GM06990 (cell line): ENCODE measurements around a stretch of chr9.

- RRBS, result no CpG with 5 or more reads among the region's 11 CpGs
Observed at GRCh38 chr9:97923710-97924626, 1.7 kb upstream of the TRMO start.

GRCh38 chr9:97982164-97982831, 843 bp upstream of the ANP32B start:
- RRBS, result no CpG with 5 or more reads among the region's 25 CpGs

DNA sequence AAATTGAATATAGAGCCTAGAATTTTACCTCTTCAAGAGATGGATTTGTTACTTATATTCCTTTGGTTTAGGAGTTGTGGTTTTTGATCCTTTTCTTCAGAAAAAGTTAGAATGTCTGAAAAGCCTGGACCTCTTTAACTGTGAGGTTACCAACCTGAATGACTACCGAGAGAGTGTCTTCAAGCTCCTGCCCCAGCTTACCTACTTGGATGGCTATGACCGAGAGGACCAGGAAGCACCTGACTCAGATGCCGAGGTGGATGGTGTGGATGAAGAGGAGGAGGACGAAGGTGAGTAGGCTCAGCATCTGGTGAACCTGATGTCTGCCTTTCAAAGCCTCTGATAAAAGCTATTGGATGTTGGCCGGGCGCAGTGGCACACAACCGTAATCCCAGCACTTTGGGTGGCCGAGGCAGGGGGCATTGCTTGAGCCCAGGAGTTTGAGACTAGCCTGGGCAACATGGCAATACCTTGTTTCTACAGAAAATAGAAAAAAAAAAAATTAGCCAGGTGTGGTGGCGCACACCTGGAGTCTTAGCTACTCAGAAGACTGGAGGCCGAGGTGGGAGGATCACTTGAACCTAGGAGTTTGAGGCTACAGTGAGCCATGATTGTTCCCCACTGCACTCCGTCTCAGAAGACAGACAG, 21.8 kb downstream of the ANP32B start:
- RRBS, result no CpG with 5 or more reads among the region's 11 CpGs

DNA sequence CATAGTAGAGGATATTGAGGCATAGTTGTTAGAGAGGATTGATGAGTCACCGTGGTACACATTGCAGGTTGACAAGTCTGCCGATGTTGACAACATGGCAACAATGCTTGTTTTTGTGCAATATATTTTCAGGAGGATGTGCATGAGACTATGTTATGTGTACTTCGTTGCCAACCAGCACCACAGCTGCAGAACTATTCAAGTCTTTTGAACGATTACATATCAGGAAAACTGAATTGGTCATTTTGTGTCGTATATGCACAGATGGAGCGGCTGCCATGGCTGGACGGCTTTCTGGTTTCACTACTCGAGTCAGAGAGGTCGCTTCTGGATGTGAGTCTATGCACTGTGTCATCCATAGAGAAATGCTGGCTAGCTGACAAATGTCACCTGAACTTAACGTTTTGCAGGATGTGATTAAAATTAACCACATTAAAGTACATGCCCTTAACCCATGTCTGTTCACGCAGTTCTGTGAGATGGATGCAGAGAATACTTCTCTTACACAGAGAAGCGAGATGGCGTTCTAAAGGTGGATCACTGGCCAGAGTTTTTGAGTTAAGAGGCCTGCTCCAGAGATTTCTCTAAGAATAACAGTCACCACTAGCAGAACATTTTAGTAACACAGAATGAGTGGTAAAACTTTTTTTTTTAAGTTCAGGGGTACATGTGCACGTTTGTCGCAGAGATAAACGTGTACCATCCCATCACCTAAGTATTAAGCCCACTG, 24.4 kb downstream of the ANP32B start:
- RRBS, result no CpG with 5 or more reads among the region's 16 CpGs

DNA sequence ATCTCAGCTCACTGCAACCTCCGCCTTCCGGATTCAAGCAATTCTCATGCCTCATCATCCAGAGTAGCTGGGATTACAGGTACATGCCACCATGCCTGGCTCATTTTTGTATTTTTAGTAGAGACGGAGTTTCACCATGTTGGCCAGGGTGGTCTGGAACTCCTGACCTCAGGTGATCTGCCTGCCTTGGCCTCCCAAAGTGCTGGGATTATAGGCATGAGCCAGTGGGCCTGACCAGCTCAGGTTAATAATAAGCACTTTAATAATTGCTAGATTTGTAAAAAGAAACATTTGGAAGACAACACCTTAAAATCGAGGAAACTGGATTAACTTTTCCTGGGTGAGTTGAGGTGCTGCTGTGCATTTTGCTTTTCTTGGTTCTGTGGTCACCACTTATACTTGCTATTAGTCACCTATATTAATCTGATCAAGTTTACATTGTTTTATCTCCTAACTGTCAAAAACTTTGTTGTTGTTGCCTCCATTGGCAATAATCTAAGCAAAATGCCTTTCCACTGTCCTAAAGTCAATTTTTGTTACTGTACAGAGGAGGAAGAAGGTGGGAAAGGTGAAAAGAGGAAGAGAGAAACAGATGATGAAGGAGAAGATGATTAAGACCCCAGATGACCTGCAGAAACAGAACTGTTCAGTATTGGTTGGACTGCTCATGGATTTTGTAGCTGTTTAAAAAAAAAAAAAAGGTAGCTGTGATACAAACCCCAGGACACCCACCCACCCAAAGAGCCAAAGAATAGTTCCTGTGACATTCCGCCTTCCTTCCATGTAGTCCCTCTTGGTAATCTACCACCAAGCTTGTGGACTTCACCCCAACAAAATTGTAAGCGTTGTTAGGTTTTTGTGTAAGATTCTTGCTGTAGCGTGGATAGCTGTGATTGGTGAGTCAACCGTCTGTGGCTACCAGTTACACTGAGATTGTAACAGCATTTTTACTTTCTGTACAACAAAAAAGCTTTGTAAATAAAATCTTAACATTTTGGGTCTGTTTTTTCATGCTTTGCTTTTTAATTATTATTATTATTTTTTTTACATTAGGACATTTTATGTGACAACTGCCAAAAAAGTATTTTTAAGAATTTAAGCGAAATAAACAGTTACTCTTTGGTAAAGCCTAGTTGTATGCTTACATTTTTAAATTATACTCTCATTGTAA, 32.1 kb downstream of the ANP32B start:
- RRBS, result no CpG with 5 or more reads among the region's 9 CpGs

- RRBS, result no CpG with 5 or more reads among the region's 14 CpGs
Observed at GRCh38 chr9:98092445-98093003, 26.5 kb downstream of the TRIM14 start.

- RRBS, result no CpG with 5 or more reads among the region's 2 CpGs
Observed at GRCh38 chr9:98104335-98104570, 14.8 kb downstream of the TRIM14 start.

DNA sequence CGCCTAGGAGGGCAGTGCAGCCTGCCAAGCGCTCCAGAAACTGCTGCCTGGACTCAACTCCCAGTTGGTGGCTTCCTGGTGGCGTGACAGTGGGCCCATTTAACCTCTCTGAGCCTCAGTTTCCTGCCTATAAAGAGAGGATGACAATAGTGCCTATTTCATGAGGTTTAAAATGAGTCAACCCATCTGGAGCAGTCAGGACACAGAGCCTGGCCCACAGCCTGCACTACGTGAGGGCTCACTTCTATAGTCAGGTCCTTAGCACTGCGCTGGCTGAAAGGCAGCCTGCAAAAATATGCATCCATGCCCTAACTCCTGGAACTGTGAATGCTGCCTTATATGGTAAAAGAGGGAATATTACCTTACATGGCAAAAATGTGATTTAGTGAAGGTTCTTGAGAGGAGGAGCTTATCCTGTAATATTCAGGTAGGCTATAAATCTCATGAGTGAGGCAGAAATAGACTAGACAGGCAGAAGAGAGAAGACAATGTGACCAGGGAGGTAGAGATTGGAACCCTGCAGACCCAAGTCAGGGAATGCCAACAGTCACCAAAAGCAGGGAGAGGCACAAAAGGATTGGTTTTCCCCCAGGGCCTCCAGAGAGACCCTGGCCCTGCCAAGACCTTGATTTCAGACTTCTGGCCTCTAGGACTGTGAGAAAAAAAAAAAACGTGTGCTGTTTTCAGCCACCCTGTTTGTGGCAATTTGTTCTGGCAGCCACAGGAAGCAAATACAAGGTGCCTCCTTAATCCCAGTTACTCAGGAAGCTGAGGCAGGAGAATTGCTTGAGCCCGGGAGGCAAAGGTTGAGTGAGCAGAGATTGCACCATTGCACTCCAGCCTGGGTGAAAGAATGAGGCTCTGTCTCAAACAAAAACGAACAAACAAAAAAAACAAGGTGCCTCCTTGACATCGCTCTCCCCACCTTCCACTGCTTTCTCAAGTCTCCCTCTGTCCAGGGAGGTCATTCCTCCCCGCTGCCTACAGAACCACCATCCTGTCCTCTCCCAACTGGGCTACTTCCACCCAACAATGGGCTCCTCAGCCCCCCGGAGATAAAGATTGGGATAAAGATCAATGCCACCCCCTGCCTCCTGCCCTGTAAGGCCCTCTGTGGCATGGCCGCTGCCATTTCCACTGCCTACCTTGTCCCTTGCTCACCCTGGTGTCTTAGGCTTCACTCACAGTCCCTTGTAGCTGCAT, 98.2 kb downstream of the GABBR2 start:
- RRBS, result no CpG with 5 or more reads among the region's 12 CpGs

DNA sequence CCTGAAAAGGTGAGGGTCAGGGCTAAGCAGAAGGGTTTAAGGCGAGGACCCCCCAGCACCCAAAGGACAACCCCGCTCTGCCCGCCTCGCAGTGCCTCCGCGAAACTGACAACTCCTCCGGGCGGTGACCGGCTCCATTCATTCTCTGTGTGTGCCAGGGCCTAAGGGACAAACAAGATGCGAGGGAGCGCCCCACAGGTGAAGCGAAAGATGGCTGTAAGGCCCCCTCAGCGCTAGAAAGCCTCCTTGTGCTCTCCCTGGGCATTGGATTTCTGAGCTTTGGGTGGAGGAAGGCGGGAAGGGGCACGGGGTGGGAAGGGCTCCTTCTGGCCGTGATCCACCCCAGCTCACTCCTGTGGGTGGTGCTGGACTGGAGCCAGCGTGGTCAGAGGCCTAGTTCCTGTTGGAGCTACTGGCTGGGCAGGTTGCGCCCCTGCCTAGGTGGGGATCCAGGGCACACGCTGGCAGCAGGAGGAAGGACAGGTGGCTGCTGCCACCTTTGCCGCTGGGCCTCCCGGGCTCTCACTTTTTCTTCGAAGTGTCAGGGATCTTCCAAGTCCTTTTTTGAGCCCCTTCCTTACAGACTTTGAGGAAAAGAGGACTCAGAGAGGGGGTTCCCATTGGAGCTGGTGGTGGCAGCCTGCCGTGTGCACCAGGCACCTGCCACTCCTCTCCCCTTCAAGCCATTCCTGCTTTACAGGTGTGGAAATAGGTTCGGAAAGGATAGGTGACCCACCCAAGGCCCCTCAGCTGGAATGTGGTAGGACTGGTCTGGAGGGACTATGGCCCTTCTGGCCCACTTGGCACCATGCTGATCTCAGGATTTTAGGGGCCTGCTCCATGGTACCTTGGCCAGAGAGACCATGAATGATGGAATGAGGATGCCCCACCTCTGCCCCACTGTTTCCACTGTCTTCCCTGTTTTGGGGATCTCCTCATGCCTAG, 1.1 kb downstream of the GALNT12 start:
- RRBS, result no CpG with 5 or more reads among the region's 24 CpGs

GRCh38 chr9:98810260-98810809, 2.9 kb downstream of the GALNT12 start:
- RRBS, result no CpG with 5 or more reads among the region's 2 CpGs

- RRBS, result no CpG with 5 or more reads among the region's 3 CpGs
Observed at GRCh38 chr9:98882242-98882744, 61.4 kb upstream of the COL15A1 start.

DNA sequence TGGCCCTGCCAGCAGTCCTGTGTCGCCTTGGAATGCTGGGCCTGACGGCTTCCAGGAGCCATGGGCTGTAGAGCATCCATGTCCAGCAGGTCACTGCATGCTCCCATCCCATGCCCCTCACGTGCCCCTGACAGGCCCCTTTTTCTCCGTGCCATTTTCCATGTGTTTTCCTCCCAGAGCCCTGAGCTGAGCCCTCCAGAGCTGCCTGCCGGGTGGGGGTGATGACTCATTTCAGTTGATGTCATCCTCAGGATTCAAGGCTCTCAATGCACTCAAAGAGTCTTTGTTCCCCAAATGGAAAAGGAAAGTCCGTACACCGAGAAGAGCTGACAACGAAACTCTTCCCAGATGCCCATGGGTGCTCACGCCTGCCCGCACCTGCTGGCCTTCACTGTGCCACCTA, 27.4 kb downstream of the COL15A1 start:
- RRBS, result no CpG with 5 or more reads among the region's 10 CpGs

DNA sequence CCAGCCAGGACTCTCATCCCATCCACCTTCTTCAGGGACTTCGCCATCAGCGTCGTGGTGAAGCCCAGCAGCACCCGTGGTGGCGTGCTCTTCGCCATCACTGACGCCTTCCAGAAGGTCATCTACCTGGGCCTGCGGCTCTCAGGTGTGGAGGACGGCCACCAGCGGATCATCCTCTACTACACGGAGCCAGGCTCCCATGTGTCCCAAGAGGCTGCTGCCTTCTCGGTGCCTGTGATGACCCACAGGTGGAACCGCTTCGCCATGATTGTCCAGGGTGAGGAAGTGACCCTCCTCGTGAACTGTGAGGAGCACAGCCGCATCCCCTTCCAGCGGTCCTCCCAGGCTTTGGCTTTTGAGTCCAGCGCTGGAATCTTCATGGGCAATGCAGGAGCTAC, 42.0 kb downstream of the COL15A1 start:
- RRBS, result no CpG with 5 or more reads among the region's 18 CpGs

DNA sequence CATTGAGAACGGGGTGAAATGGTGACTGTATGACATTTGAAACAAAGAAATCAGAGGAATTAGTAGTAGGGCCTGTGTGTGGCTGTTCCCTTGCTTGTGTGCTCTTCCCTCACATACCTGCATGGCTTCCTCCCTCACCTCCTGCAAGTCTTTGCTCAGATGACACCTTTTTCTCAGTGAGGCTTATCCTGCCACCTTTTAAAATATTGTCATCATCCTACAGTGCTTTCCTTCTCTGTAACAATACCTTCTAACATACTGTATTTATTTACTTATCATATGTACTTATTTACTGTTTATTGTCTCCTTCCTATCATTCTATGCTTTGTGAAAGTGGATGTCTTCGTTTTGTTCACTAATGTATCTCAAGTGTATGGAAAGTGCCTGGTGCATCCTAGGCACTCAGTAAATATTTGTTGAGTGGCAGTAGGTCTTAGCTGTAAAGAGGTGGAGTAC, 7.3 kb downstream of the TGFBR1 start:
- RRBS, result no CpG with 5 or more reads among the region's 2 CpGs

- RRBS, result no CpG with 5 or more reads among the region's 2 CpGs
Observed at GRCh38 chr9:99120946-99121513, 16.1 kb downstream of the TGFBR1 start.

GRCh38 chr9:99150672-99151409, 45.9 kb downstream of the TGFBR1 start:
- RRBS, result no CpG with 5 or more reads among the region's 4 CpGs

GRCh38 chr9:99212931-99213394, 8.8 kb downstream of the ALG2 start:
- RRBS, result no CpG with 5 or more reads among the region's 1 CpG

DNA sequence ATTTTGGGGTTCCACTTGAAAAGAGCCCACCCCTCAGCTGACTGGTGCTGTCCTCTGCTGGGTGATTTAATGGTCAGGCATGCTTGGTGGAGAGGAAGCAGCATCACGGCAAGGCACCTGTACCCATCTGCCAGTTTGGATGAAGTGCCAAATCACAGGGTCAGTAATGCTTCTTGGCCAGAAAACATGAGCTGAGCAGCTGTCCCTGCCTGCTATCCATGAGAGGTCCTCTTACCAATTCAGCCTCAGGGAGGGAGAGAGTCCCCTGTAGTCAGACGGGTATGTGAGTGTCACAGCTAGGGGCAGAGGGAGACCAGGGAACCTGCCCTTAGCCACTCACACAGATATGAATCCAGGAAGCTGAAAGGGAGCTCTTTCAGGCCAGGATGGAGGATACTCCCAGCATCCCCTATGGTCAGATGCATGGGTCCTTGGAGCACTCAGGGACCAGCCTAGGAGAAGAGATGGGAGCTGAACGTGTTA, 138.0 kb downstream of the SEC61B start:
- RRBS, result no CpG with 5 or more reads among the region's 3 CpGs

DNA sequence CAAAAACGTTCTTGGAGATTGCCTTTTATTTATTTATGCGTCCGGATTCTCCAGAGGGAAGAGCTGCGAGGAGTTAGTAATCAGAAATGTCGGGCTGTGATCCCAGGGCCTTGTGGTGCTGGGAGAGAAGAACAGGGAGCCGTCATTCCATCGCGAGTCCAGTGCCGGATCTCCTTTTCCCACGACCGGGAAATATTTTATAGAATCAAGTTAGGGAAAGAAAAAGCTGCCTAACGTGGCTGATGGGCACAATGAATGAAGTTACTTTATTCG, 1.6 kb downstream of the NR4A3 start:
- RRBS, result 8% methylated on average over 2 of the region's 13 CpGs

DNA sequence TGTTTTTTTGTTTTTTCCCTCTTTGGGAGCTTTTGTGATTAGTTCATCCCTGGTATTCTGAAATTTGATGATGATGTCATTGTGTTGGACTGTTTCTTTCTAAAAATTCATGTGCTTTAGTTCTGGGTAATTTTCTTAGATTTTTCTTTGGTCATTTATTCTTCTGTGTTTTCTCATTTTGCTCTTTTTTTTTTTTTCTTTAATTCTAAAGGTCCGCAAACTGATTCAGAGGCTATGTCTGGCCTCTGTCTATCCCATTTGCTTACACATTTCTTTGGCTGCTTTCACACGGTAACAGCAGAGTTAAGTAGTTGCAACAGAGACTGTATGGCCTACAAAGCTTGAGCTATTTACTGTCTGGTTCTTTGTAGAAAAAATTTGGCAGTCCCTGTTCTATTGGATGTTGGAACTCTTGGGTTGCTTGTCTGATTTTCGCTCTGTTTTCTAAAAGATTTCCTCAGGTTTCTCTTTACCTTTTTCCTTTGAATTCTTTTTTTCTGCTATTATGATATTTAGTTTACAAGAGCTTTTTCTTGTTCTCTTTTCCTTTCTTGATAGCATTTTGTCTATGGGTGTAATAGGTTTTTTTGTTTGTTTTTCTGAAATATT, 25.0 kb downstream of the STX17 start:
- RRBS, result no CpG with 5 or more reads among the region's 3 CpGs